Anterior vena cava (tissue), 1 donor: Measurements from ENCODE around the gene DNAJC18.

- PRO-cap: unidirectional peak, plus-strand start at chr5:138178111
Observed at GRCh38 chr5:138177761-138178287, 606 bp downstream of the BRD8 start.

DNA sequence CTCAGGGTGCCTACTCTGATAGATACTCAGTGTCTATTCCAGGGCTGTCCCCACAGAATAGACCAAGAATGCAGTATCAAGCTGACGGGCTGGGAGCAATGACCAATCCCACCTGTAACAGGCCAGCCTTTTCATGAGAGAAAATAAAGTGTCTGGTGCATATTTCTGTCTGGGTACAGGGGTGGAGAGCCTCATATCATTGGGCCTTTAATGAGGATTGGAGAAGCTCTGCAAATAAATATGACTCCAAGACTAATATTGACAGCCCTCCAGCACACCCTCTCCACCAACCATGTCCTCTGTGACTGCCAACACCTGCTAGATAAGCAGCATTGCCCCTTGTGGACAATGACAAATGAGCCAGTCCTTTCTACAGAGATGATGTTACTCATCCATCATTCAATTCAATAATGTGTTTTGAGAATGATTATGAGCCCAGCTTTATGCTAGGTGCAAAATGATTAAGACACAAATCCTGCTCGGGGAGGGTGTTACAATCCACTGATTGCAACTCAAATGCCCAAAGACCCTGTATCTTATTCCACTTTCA lies 2.0 kb upstream of the GFRA3 start:
- PRO-cap: no peak

DNA sequence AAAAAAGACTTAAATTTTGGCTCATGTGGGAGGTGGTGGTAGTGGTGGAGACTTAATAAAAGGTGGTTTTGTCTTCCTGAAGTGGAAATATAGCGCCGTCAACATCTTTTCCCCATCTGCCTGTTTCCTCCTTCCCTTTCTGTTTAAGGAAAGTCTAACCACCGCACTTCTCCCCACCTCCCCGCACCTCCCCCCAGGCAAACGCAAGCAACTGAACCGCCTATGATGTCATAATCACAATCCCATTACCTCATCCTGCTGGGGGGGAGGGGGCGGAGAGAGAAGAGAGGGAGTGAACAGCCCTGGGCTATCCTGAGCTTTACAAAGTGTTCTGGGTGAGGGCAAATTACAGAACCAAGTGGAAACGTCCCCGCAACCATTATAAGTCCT lies 788 bp upstream of the FAM53C start:
- PRO-cap: bidirectional peak, plus-strand start at position 275 of the sequence, minus-strand start at position 141 of the sequence

- PRO-cap: no peak
Observed at GRCh38 chr5:138468203-138468692, 3.0 kb downstream of the EGR1 start.

DNA sequence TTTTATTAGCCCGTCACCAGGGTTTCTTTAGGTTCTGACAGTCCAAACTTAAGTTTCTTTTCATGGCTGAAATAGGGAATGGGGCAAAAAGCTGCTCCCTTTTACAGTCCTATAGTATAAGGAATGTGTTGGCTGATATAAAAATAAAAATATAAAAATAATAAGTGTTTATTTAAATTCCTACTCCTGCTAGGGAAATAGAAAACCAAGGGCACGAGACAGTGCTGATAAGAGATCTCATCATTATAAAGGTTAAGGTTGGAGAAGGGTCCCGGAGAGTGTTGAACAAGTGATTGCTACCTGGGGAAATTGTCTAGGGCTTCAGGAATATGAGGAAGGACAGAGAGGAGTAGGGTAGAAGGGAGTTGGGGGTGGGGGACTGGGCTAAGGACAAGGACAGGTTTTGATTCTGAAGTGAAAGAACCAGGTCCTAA lies 6.7 kb downstream of the EGR1 start:
- PRO-cap: no peak

GRCh38 chr5:138541752-138542575 lies 1.1 kb downstream of the ETF1 start:
- PRO-cap: no peak

DNA sequence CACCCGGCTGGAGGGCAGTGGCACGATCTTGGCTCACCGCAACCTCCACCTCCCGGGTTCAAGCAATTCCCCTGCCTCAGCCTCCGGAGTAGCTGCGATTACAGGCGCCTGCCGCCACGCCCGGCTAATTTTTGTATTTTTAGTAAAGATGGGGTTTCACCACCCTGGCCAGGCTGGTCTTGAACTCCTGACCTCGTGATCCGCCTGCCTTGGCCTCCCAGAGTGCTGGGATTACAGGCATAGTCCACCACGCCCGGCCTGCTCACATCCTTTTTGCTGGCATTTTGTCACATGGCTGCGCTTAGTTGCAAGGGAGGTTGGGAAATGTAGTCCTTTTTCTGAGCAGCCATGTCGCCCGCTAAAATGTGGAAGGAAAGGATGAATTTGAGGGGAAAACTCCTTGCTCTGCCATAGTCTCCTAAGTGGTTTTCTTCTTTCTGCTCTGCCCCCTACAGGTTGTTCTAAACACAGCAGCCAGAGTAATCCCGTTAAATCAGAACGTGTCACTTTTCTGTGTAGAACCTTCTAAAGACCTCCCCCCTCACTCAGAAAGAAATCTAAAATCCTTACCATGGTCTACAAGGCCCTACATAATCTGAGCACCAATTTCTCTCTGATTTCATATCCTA lies 57.8 kb upstream of the HSPA9 start:
- PRO-cap: no peak

- PRO-cap: no peak
Observed at GRCh38 chr5:138961647-138962676, 86.8 kb upstream of the LRRTM2 start.

- PRO-cap: no peak
Observed at GRCh38 chr5:139111338-139111874, 86.8 kb downstream of the SIL1 start.

GRCh38 chr5:139368508-139369336 lies 14.4 kb downstream of the SLC23A1 start:
- PRO-cap: no peak

GRCh38 chr5:139384218-139384863 lies 1.2 kb upstream of the SLC23A1 start:
- PRO-cap: no peak

GRCh38 chr5:139387992-139388889 lies 1.5 kb downstream of the MZB1 start:
- PRO-cap: no peak

GRCh38 chr5:139418769-139419122 lies 14.9 kb upstream of the SPATA24 start:
- PRO-cap: no peak

DNA sequence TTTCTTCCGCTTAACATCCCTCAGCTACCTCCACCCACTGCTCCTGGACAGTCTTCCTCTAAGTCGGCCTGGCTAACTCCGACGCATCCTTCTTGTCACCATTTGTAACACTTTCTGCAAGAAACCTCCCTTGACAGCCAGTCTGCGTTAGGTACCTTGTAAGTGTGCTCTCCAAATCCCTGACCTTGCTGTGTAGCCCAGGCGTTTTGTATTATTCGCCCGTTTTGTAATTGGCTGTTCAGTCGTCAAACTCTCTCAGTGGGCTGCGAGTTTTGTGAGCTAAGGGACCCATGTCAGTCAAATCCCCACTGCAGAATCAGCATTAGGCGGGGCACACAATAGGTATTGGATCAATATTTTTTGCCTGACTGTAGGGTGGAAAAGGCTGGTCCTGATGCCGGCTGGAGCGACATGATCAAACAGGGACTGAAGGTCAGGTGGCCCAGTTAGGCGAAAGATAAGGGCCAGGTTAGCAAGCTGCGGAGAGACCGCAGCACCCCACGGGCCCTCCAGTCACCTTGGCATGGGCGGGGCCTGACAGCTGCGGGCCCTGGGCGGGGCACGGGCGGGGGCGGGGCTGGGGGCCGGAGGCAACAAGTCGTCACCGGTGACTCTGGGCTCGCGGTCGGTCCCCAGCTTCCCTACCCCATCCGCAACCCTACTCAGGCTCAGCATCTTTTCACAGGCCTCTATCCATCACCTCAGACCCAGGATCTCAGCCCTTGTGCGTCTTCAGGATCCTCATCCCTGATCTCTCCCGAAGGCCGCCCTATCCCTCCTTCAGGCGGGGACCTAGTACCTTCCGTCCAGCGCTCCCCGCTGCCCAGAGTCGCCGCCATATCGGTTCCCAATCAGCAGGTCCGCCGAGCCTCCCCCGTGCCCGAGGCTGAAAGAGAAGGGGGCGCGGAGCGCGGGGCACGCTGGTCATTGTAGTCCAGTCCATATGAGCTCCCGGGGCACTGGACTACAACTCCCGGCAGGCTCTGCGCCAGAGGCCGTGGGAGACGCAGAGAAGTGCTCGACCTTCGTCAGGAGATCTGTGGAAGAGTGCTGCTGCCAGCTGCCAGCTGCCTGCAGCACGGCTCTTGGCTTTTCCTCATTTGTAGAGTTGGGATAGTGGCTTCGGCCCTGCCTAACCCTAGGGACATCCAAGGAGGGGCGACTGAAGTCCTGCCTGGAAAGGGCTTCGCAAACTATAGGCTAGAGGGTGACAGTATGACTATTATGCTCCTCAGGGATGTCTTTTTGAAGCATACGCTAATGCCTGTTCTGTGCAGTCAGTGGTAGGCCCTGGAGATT lies at the start of gene DNAJC18:
TSS of gene DNAJC18 (minus strand) at position 919 of the 1,299 bp plus-strand sequence.
- PRO-cap: bidirectional peak, plus-strand start at position 568 of the sequence, minus-strand start at position 515 of the sequence; bidirectional peak, plus-strand start at position 1,031 of the sequence, minus-strand start at position 888 of the sequence

DNA sequence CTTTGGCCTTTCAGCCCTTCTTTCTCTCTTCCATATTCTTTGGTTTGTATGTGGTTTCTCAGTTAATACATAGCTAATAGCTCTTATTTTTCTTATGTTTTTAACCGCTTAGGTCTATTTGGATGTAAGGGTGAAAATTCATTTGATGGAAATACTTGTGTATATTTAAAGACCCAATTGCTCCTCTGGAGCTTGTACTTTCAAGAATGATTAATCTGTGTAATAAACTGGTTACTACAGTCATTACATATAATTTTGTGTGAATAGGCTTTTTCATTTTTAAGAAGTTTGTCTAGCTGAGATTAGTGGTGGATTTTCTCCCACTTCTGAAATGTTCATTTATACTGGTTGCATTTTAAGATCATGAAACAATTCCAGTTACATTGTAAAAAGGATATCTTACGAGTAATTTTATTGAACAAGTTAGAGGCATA lies 20.7 kb upstream of the CXXC5 start:
- PRO-cap: no peak

GRCh38 chr5:139635554-139636747 lies 12.2 kb upstream of the CXXC5 start:
- PRO-cap: no peak

DNA sequence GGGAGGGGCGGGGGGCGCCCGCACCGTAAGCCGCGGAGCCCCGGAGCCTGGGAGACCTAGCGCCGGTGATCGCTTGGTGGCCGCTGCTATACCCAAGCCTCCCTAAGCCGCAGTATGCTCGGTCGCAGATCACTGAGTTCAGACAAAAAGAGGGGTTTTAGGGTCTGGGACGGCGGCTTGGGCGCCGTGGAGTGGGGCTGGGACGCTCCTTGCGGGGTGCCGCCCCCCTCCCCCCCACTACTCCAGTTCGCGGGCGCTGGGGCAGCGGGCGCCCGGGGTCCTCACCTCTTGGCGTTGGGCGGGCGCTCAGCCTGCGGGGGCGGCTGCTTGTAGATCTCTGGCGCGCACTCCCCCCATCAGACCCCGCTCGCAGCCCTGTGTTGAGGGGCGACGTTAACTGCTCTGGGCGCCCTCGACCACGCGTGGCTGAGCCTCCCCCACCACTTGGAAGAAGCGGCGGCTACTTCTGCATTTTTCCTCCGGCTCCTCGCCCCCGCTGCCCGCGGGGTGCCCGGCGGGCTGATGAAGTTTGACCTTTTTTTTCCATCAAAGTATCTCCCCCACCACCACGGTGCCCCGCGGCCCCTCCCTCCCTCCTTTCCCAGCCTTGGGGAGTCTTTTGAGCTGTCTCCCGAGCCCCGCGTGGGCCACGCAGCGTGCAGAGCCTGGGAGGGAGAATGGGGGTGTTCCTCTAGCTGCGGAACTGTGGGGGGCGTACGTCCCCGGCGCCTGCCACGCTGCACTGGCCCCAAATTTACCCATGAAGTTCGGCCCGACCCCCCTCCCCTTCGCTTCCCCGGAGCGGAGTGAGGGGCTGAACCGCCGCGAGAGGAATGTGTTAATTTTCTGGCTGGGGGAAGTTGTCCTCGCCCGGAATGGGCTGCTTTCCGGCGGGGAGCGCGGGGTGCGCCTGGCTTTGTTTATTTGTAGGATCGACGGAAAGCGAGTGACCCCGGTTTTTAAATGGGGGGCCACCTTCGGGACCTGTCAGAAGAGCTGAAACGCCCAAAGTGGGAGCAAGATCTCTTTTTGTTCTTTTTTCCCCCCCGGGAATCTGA lies 1.2 kb downstream of the CXXC5 start:
- PRO-cap: bidirectional peak, plus-strand start at position 359 of the sequence, minus-strand start at position 296 of the sequence; bidirectional peak, plus-strand start at position 763 of the sequence, minus-strand start at position 446 of the sequence

DNA sequence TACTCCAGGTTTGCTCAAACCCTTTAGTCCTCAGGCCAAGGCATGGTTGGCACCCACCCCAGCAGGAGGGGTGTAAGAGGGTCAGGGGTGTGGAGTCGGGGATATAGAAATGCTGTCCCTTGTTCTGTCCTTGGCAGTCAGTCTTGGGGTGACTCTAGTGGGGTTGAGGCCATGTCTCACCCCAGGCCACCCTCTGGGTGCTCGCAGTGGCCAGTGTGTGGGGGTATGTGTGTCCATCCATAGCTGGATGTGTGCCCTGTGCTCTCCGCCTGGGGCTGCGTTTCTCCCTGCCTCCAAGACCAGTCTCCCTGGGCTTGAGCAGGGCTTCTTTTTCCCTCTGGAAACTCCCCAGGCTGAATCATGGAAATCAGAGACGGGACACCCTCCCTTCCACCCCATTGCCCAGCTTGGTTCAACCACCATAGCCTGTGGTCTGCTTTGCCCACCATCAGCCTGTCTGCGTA lies 25.8 kb downstream of the CXXC5 start:
- PRO-cap: unidirectional peak, minus-strand start at position 301 of the sequence

GRCh38 chr5:139676688-139677522 lies 28.8 kb downstream of the CXXC5 start:
- PRO-cap: unidirectional peak, minus-strand start at chr5:139677257

GRCh38 chr5:139681715-139682746 lies 33.9 kb downstream of the CXXC5 start:
- PRO-cap: no peak